Parietal lobe (tissue), 2 donors: ENCODE measurements around a stretch of chr20.

- RAMPAGE, long total RNA: no peak
These were observed 3.0 kb downstream of the MYL9 start for GRCh38 chr20:36544035-36545099.

DNA sequence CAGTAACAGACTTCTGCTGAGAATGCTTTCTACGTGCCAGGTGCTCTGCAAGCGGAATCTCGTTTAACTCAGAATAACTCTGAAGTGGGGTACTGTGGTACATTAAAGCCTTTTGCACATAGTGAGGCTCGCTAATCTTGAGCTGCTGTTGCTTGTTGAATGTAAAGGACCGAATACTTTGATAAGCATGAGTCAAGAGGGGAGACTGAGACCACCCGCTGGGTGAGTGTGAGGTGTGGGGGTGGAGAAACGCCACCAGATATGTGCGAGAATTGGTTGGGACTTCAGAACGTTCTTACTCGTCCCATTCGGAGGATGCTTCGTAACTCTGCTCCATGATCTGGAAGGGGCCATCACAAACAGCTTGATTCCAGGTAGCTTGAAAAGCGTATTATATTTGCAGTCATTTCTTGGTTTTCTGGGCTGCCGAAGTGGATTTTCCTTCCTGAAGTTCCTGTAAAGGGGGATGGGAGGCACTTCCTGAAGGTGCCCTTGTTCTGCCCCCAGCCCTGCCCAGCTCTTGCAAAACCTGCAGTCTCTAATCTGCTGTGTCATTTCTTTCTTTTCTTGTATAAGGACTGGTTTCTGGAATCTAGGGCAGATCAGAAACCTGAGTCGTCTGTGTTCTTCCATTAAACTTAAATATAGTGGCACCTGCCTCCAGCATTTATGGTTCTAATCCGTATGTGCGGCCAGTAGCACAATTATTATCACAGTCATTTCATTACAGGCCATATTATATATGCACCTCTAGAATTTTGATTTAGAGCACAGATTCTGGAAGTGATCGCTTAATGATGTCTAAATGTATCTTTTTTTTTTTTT, 1.1 kb downstream of the RAB5IF start:
- RAMPAGE, long total RNA: no peak

- RAMPAGE, long total RNA: no peak
These were observed 30.7 kb upstream of the SLA2 start for GRCh38 chr20:36676756-36677092.

- RAMPAGE, long total RNA: no peak
These were observed 1.4 kb upstream of the DSN1 start for GRCh38 chr20:36774746-36775633.

DNA sequence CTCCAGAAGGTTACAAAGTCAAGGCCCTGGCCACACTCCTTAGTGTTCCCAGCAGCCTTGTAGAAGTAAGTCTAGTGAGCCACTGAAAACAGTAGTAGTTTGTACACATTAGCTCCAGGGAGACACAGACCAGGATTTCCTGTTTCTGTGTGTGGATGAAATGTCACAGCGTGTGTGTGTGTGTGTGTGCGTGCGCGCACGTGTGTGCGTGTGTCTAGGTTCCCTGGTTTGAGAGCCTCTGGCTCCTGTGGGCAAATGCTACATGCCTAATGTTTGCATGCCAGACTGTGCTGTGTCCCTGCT, 6.7 kb downstream of the SOGA1 start:
- RAMPAGE, long total RNA: no peak

- RAMPAGE, long total RNA: no peak
These were observed 37.1 kb downstream of the SAMHD1 start for GRCh38 chr20:36914203-36914950.

DNA sequence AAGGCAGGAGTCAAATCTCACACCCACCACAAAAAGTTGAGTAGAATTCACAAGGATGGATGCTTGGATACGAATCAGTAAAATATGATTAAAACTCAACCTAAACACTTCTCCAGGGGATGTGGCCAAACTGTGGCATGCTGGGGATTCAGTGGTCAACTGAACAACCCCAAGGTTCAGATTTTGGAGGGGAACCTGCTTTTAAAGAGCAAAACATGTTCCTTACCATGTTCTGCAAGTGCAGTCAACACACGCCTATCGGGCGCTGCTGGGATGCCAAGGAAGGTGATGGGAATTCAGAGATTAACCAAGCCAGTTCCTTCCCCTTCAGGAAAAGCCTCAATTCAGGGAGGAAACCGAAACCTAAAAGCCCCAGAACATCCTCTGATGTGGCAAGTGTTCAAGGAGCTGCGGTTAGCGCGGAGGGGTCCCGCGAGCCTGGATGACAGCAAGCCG, 956 bp downstream of the SAMHD1 start:
- RAMPAGE, long total RNA: no peak

DNA sequence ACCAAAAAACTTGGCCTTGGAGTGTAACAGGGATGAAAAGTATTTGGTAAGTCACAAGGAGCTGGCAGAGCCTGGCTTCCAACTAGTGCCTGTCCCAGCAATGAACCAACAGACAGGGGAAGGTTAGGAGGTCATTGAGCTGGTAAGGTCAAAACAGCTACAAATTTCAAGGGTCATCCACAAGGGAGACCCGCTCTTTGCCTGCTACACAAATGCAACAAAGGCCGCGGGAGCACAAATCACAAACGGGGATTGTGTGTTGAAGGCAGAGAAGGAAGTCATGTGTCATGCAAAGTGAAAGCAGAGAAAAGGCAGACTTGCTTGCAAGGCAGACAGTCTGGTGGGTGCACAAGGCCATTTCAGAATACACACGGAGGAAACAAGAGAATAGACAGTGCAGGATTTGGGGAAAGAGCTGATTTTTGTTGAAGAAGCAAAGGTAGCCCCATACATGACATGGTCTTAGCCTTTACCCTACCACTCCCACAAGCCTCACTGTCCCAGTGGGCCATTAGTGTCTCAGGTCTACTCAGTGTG, 18.0 kb upstream of the SAMHD1 start:
- RAMPAGE, long total RNA: no peak

DNA sequence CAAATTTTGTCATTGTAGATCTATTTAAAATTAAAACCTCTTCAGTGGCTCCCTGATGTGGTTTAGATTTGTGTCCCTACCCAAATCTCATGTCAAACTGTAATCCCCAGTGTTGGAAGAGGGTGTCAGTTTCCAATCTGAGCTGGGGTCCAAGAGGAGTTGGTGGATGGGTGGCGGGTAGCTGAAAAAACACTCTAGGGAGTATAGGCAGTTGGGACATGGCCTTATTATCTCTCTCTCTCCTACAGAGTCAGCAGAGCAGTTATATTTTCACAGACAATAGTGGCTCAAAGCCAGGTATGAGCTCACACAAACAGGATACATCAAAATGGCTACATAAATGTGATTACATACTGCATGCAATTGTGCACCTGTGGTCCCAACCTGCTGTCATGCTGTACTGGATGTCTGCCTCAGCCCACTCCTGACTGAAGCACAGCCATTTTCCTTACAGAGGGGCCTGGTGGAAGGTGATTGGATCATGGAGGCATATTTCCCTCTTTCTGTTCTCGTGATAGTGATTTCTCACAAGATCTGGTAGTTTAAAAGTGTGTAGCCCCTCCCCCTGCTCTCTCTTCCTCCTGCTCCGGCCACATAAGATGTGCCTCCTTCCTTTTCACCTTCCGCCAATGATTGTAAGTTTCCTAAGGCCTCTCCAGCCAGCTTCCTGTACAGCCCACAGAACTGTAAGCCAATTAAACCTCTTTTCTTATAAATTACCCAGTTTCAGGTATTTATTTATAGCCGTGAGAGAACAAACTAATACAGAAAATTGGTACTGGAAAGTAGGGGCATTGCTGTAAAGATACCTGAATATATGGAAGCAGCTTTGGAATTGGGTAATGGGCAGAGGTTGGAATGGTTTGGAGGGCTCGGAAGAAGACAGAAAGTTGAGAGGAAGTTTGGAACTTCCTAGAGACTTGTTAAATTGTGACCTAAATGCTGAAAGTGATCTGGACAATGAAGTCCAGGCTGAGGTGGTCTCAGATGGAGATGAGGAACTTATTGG, 37.1 kb upstream of the SAMHD1 start:
- RAMPAGE, long total RNA: no peak

GRCh38 chr20:36998518-36999154, 47.1 kb upstream of the SAMHD1 start:
- RAMPAGE, long total RNA: no peak

DNA sequence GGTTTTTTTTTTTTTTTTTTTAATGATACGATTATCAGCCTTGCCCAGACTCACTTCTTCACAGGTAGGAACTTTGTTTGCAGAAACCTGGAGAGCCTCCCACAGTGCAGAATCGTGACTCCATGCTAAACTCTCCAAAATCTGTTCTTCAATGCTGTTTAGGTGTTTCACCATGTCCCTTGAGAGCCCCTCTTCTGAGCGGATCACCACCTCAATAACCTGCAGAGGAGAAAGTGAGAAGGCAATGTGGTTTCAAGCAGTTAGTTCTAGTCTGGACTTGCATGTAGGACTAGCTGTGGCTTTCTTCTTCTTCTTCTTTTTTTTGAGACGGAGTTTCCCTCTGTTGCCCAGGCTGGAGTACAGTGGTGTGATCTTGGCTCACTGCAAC, 51.8 kb downstream of the RBL1 start:
- RAMPAGE, long total RNA: no peak

- RAMPAGE, long total RNA: no peak
These were observed 890 bp upstream of the RBL1 start for GRCh38 chr20:37096575-37097199.

DNA sequence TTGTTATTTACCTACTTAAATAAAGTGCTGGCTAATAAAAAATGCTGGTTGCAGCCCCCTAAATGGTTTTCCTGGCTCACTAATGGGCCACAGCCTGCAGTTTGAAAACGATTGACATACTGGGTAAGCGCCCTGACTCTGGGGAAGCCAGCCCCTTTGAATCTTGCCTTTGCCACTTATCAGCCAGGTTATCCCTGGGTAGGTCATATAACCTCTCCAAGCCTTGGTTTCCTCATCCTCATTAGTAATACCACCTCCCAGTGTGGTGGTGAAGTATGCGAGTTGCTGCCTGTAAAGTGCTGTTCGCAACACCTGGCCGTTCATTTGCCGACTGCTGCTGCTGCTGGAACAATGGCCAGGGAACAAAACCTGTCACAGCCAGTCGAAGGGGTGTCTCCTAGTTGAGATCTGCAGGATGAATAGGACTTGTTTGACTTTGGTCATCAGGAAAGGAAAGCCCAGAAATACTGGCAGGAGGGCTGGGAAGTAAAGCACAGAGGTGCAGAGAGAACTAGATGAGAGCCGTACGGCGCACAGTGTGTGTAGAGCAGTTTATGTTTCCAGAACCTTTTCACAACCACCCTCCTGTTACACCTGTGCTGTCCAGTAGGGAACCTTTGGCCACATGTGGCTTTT, 6.1 kb downstream of the MANBAL start:
- RAMPAGE, long total RNA: no peak

DNA sequence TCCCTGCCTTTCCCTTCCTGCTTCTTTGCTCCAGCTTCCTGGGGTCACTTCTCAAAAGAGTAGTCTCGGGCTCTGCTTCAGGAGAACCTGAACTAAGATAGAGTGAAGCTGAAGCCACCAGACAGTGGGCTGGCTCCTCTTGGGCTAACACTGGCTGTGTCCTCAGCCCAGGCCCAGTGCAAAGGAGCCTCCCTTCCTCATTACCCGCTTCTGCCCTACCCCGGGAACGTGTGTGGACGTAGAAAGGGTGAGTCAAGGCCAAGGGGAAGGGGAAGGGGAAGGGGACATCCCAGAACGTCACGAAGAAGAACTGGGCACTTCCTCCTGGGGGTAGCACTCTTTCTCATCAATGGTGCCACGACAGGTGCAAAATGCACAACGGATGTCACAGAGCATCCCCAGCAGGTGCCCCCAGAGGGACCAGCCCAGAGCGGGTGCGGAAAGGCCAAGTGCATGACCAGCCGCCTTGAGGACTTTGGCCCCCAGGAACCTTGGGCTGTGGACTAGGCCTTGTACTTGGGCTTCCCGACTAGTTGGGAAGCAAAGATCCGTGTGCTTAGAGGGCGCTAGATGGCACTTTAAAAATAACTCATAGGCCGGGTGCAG, 12.2 kb upstream of the SRC start:
- RAMPAGE, long total RNA: no peak

DNA sequence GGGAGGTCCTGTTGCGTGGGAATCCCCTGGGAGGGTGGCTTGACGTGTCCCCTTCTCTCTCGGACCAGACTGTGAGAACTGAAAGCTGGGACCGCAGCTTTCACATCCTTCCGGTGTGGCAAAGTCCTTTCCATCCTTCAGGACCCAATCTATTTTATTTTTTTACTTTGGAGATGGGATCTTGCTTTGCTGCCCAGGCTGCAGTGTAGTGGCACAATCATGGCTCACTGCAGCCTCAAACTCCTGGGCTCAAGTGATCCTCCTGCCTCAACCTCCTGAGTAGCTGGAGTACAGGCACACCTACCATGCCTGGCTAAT, 9.1 kb upstream of the SRC start:
- RAMPAGE, long total RNA: no peak

DNA sequence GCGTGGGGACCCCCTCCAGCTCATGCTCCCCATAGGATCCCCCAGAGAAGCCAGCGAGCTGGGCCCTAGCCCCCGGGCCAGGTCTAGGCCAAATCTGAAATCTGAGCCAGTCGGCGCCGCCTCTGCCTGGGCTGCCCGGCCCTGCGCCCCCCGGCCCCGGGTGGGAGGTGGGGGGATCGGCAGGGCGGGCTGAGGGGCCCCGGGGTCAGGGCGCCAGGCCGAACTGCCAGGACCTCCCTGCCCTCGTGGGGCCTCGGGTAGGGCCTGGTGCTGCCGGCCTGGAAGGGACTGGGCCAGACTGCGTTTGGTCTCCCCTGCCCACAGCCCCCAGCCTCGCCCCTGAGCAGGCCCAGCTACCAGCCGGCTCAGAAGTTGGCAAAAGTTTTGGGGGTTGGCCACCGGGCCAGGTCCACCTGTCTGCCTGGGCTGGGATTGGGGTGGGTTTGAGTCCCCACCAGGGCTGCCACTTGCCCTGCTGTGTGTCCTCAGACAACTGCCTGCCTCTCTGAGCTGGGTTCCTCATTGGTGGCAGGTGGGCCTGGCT, 640 bp downstream of the SRC start:
- RAMPAGE, long total RNA: no peak

DNA sequence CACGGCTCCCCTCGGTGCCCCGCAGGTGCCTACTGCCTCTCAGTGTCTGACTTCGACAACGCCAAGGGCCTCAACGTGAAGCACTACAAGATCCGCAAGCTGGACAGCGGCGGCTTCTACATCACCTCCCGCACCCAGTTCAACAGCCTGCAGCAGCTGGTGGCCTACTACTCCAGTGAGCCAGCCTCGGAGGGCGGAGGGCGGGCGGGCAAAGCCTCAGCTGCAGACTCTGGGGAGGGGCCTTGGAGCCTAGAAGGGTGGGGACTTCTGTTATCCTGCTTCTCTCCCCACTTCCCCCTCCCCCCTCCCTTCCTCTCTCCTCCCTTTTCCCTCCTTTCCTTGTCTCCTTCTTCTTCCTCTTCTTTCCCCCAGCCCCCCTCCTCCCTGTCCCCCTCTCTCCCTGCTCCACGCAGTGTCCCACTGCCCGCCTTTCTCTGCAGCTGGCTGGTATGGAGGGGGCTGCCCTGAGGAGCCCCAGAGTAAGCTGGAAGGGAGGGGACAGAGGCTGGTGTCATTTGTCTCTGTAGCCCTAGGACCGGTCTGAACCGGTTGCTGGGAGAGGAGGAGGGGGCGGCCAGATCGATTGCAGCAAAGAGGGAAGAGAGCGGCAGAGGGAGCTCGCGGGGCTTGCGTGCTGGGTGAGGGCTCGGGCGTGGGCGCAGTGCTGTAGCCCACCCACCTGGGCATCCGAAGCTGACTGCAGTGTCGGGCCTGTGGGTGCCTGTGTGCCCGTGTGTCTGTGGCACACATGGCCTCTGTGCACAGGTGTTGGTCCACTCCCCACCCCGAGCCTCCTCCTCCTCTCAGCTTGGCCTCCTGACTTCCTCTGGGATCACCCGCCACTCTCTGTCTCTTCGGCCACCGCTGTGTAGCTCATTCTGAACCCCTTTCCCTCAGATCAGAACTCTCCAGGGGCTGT, 50.5 kb downstream of the SRC start:
- RAMPAGE, long total RNA: no peak

GRCh38 chr20:37502692-37503134, 18.3 kb upstream of the NNAT start:
- RAMPAGE, long total RNA: no peak

DNA sequence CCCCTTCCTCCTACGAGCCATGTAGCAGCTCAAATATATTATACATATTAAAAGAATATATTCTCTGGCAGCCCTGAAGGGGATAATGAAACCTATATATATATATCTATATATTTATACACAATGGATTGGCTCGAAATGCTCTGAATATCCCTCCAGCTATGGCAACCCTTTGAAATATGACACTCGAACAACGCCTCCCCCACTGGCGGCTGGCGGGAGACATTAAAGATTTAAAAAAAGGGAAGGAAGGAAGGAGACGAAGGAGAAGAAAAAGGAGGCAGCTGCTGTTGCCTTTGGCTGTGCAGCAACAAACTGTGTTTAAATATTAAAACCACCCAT, 39.8 kb upstream of the BLCAP start:
- RAMPAGE, long total RNA: no peak

- RAMPAGE, long total RNA: no peak
These were observed 18.8 kb downstream of the CTNNBL1 start for GRCh38 chr20:37712613-37712974.